SEM (cell line): ENCODE measurements around a stretch of chr5.

- PRO-cap: no peak
Measured at GRCh38 chr5:148915503-148915789, 89.0 kb downstream of the ADRB2 start.

DNA sequence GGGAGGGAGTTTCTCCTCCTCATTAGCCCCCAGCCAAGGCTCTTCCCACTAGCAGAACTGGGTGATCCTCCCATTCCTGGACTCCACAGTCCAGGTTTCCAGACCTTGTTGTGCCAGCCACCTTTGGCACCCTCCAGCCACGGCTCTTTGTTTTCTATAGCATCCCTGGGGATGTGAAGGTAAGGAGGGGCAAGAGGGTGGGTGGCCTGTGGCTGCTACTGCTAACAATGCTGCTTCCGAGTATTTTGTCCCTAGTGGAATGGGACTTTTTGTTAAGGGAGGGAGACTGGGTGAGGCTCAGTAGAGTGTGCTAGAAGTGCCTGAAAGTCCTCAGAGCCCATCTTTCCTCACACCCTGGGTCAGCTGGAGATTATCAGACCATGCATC lies 94.5 kb downstream of the ADRB2 start:
- PRO-cap: no peak

DNA sequence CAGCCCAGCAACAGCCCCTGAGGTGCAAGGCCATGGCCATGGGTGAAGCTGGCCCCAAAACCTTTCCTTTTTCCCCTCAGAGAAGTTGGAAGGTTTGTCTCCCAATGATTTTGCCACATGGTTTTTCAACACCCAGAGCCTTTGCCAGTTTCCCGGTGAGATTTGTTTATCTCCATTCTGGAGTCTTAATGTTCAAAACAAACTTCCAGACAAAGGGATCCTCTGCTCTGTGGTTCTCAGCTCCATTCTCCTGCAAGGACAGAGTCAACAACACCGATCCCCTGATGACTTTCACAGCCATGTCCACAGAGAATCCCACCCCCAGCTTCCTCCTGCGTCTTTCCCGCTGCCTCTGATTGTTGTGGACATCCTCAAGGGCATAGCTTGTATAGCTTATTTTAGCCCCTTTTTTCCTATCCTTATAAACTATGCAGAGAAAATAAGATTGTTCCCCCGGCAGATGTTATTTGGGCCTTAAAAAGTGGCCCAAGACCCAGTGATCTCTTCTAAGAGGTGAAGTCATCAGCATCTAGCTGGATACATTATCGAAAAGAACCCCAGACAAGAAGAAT lies 3.1 kb upstream of the ABLIM3 start:
- PRO-cap: no peak

- PRO-cap: no peak
Measured at GRCh38 chr5:149153285-149154486, 12.4 kb downstream of the ABLIM3 start.

DNA sequence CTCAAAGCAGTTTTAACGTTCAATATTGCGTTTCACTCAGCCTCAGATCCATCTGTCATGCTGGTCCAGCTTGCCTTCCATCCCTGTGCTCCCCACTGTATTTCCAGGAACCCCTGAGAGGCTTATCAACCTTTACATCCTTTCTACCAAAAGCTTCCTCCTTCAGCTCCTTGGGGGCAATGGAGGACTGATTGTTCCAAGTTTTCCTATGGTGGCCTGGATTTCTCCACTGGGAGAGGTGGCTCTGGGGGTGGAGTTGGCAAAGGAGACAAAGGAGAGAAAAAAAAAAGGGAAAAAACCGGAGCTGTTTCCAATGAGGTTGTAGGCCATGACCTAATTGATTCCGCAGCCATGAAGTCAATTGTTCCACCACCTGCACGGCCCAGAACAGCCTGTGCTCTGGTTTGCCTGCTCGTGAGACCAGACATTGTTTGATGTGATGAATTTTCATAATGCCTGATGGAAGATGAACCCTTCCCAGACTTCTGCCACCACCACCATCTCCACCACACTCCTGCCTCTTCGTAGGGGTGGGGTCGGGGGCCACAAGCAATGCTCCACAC lies 54.1 kb downstream of the ABLIM3 start:
- PRO-cap: no peak

GRCh38 chr5:149259706-149260721 lies 11.6 kb upstream of the AFAP1L1 start:
- PRO-cap: no peak

GRCh38 chr5:149262968-149263487 lies 8.6 kb upstream of the AFAP1L1 start:
- PRO-cap: no peak

GRCh38 chr5:149344755-149345106 lies 568 bp upstream of the GRPEL2 start:
- PRO-cap: no peak

DNA sequence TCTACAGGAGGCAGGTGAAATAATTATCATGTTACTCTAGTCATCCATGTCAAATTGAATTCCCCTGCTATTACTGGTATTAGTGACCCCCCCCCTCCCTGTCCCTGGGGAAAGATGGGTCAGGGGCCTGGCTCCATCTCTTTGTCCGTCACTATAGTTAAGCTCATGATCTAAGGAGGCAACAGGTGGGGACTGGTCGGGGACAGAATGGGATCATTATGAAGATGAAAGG lies 11.0 kb upstream of the IL17B start:
- PRO-cap: no peak

DNA sequence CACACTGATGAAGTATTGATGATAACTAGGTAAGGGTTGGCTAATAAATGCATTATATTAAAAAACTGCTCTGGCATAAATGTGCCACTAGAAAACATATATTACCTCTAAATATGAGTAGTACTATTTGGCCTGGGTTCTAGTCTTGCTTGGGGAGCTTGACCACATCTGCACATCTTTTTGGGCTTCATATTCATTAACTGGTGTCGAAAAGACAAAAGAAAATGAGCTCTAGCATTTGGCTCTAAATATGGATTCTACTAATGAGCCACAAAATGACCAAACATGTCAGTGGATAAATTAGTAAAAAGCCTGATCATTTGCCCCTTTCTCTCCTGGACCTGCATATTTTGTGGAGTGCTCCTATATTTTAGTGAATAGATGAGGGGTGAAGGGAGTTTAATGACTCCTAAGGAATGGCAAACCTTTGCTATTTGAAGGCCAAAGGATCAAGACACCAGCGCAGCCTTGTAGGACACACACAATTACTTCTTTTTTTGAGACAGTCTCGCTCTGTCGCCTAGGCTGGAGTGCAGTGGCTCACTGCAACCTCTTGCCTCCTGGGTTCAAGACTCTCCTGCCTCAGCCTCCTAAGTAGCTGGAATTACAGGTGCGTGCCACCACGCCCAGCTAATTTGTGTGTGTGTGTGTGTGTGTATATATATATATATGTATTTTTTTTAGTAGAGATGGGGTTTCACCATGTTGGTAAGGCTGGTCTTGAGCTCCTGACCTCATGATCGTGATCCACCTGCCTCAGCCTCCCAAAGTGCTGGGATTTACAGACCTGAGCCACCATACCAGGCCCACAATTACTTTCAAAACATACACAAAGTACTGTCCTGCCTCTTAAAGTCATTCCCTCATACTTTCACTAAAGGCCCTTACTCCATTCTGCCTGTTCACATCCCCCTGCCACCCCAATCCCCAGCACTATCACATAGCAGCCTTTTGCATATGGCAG lies 60.6 kb downstream of the CSNK1A1 start:
- PRO-cap: no peak

DNA sequence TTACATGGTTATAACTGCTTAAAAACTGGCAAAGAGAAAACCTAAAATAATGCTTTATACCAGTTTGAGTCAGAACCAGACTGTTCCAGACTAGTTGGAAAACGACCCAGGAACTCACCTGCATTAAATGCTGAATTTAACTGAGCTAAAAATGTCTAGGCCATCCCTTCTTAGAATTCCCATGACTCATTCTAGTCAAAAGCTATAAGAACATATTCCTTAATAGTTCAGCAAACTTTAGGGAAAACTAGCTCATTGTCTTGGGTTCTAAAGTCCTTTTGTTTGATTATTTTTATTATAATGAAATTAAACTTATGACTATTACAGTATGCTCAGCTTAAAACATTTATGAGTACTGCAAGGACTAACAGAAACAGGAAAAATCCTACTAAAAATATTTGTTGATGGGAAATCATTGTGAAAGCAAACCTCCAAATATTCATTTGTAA lies 57.4 kb downstream of the CSNK1A1 start:
- PRO-cap: no peak

- PRO-cap: no peak
Measured at GRCh38 chr5:149623817-149624319, 42.6 kb downstream of the ARHGEF37 start.

GRCh38 chr5:149723217-149723768 lies 6.8 kb upstream of the PPARGC1B start:
- PRO-cap: no peak

GRCh38 chr5:149757345-149758047 lies 27.4 kb downstream of the PPARGC1B start:
- PRO-cap: no peak

- PRO-cap: no peak
Measured at GRCh38 chr5:149803508-149804379, 73.6 kb downstream of the PPARGC1B start.

DNA sequence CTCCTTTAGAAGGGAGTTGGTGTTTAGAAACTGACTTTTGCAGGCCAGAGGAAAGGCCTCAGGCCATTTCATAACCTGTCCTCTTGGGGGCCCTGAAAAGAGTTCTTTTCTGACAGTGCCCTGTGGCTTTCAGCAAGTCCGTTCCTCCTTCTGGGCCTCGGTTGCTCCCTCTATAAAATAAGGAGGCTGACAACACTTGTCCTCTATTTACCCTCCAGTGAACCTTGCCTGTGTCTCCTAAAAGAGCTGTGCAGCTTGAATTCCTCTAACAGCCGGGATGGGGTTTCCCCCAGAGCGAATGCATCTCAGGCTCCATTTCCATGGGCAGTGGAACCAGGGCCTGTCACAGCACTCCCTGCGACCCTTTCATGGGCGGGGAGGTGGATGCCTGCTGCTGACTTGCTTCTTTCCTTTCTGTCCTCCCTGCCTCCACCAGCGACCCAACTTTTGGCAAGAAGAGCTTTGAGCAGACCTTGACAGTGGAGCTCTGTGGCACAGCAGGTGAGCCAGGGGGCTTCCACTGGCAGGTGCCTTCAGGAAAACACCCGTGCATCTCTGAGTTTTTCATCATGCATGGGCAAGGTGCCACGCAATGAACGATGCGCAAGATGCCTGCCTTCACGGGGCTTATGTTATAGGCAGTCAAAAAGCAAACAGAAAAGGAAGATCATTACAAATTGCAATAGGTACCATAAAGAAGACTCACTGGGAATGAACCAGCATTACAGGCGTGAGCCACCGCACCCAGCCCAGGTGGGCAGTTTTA lies 104.9 kb downstream of the PPARGC1B start:
- PRO-cap: no peak

GRCh38 chr5:149959321-149959816 lies 1.2 kb upstream of the SLC26A2 start:
- PRO-cap: no peak

GRCh38 chr5:150024119-150024823 lies 23.7 kb downstream of the HMGXB3 start:
- PRO-cap: no peak

DNA sequence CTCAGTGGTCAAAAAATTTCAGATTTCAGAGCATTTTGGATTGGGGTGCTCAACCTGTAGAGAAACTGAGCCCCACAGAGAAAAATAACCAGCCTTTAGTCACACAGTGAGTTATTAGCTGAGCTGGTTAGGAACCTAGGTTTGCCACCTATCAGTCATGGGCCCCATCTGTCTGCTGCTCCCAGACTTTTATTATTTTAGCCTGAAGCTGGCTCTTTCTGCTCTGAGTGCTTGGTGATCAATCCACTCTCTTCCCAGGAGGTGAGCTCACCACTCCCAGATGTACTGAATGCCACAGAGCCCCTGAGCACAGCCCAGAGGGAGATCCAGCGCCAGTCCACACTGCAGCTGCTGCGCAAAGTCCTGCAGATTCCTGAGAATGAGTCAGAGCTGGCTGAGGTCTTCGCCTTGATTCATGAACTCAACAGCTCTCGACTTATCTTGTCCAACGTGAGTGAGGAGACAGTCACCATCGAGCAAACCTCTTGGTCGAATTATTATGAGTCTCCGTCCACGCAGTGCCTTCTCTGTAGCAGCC lies 35.9 kb downstream of the HMGXB3 start:
- PRO-cap: no peak

- PRO-cap: no peak
Measured at GRCh38 chr5:150051893-150052359, 34.4 kb downstream of the CSF1R start.